ENCODE data around the genes RBBP7 and REPS2.

DNA sequence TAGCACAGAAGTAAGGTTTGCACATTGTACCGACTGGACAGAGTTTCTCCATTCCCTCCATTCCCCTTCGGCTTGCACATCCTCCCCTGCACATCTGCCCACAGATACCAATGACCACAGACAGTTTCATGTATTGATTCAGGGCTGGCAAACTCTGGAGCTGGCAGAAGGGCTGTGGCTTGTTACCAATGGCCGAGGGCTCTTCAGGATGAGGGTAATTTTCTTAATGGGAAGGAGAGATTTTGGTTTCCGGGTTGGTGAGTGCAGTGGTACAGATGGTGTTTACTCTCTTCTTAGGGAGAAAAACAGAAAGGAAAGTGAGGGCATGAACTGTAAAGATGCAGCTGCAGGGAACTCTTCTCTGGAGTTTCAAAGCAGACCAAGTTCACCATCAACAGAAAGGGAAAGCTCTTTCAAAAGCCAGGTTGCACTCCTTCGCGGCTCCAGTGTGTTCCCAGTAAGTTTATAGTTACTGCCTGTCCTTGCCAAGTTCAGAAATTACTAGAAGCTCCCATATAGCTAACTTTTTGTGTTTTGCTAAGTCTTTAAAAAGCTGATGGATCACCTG is 2.4 kb downstream of the GRPR start:
- PRO-cap = no peak
- RAMPAGE, long total RNA, 4 experiments = no peak in any of the 4 experiments

DNA sequence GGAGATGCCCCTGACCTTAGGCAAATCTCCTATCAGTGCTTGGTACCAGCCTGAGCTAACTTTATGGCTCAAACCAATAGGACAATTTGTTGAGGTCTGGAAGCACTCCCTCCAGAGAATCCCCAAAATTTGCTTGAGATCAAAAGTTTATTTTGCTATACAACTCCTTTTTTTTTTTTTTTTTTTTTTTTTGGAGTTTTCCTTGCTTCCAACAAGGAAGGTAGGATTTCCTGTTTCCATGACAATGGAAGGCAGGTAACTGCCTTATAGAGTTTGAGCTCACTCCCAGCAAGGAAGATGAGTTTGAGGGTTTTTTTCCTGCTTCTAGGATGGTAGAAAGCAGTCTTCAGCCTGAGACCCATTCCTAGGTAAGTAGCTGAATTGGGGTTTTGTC is 73.0 kb upstream of the S100G start:
- PRO-cap = no peak
- RAMPAGE, long total RNA, 4 experiments = no peak in any of the 4 experiments

- PRO-cap = no peak
- RAMPAGE, long total RNA, 4 experiments = no peak in any of the 4 experiments
These were observed 5.1 kb downstream of the S100G start for GRCh38 chrX:16654847-16655678.

DNA sequence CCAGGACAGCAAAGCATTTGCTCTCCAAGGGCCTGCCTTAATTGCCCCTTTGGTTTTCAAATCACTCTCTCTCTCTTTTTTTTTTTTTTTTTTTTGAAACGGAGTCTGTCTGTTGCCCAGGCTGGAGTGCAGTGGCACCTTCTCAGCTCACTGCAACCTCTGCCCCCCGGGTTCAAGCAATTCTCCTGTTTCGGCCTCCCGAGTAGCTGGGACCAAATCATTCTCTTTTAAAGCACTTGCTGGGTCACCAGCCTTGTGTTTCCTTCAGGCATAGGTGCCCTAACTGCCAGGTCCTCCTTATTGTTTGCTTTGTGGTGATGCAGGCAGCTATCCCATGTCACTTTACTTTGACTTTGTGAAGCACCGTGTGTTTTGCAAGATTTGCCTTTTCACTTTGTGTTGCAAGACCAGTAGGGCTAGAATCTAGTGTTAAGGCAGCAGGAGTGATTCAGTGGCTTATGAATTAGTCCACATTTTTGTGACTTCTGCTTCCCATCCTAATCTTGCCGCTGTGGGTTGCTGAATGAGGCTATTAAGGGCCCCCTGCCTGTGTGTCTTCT is 20.1 kb downstream of the SYAP1 start:
- PRO-cap = no peak
- RAMPAGE, long total RNA, 4 experiments = no peak in any of the 4 experiments

- PRO-cap = unidirectional peak, minus-strand start at chrX:16870163; bidirectional peak, plus-strand start at chrX:16870615, minus-strand start at chrX:16870257
- RAMPAGE, long total RNA, 4 experiments = start-site peak on the minus strand in 4 of 4 experiments, at chrX:16870256-16870342 at its widest, 149 to 942 reads per replicate
These were observed at the start of gene RBBP7 for GRCh38 chrX:16869422-16870516. Gene RBBP7 (minus strand): TSS chrX:16870362.

- PRO-cap = bidirectional peak, plus-strand start at chrX:16946725, minus-strand start at chrX:16946512
- RAMPAGE, long total RNA, 4 experiments = no peak in any of the 4 experiments
These were observed at the start of gene REPS2 for GRCh38 chrX:16946281-16947299. Gene REPS2 (plus strand): TSS chrX:16946658.

DNA sequence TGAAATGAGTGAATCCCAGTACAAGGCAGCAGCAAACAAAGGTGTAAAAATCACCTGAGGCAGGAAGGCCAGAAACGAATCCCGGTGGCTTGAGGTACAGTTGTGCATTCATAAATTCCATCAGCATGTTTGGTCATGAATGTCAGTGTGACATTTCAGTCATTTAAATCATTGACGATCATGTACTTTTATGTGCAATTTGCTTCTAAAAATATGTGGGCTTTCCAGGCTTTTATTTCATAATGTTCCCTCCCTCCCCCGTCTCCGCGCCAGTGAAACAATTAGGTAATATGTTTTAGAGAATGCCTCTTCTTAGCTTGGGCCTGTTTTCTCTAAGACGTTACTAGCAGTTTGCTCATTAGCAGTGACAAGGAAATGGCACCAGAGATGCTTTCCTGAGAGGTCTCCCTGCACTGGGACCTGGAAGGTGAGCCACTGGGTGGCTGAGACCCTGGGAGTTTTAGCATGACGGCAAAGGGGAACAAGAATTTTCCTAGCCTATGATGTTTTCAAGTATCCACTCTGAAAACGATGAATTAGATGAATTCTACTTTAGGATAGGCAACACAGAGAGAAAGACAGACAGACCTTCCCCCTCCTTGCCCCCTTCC is 39.4 kb downstream of the NHS start:
- PRO-cap = no peak
- RAMPAGE, long total RNA, 4 experiments = no peak in any of the 4 experiments

DNA sequence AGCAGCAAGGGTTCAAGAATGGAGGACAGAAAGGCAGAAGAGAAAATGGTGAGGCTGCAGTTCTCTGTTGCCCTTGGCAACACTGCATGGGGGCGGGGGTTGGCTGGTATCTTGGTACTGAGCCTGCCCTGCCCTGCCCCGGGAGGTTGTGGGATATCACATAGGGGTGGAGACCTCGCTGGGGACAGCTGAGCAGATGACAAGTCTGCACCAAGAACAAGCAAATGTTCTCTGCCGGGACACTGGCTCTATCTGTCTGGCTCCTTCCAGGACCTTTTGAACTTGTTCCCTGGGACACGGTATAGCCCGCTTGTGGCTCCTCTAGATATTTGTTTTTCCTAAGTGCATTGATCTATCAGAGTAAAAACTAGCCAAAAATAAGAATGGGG is 39.9 kb downstream of the NHS start:
- PRO-cap = no peak
- RAMPAGE, long total RNA, 4 experiments = no peak in any of the 4 experiments

DNA sequence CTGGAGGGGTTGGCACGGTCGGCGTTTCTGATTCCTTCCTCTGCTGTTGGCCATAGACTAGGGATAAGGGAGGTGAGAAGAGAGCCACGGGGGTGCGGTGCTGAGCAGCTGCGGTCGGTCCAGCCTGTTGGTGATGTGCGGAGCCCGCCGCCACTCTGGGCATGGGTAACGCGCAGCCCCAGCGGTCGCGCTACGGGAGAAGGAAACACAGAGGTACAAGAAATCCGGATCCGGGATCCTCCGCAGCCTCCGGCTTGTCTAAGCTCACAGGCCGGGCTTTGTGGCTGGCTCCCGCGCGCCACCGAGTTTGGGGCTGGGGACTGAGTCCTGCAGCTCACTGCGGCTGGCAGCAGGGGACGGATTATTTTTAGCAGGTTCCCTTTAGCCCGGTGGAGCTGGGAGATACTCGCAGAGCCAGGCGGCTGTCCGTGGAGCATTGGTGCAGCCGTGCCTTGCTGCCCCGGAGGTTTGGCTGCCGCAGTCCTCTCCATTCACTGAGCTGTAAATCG is 82.1 kb upstream of the SCML1 start:
- PRO-cap = no peak
- RAMPAGE, long total RNA, 4 experiments = no peak in any of the 4 experiments

- PRO-cap = no peak
- RAMPAGE, long total RNA, 4 experiments = no peak in any of the 4 experiments
These were observed 3.0 kb downstream of the SCML1 start for GRCh38 chrX:17739920-17741106.

- PRO-cap = no peak
- RAMPAGE, long total RNA, 4 experiments = no peak in any of the 4 experiments
These were observed 165.0 kb upstream of the RAI2 start for GRCh38 chrX:18026014-18026629.

GRCh38 chrX:18104103-18105089 is 116.3 kb downstream of the BEND2 start:
- PRO-cap = no peak
- RAMPAGE, long total RNA, 4 experiments = no peak in any of the 4 experiments

DNA sequence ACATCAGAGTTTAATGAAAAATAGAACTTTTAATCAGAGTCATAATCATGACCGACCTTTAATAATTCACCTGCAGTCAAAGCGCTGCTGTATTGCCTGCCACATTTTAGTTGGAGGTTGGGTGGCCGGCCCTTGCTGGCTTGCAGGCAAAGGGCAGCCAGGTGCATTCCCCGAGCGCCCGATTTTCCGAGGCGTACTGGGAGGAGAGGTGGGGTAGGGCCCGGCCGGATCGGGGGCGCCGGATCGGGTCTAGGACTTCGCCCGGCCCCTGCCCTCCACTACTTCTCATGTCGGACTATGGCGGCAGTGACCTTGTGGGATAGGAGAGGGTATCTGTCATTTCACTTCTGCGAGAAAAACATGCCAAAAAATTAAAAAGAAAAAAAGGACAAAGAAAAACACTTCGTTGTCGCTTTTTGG is 2.5 kb upstream of the RS1 start:
- PRO-cap = no peak
- RAMPAGE, long total RNA, 4 experiments = no peak in any of the 4 experiments

GRCh38 chrX:18675498-18675807 is 3.5 kb upstream of the RS1 start:
- PRO-cap = no peak
- RAMPAGE, long total RNA, 4 experiments = no peak in any of the 4 experiments

GRCh38 chrX:19372068-19373073 is 28.6 kb downstream of the PDHA1 start:
- PRO-cap = no peak
- RAMPAGE, long total RNA, 4 experiments = no peak in any of the 4 experiments

DNA sequence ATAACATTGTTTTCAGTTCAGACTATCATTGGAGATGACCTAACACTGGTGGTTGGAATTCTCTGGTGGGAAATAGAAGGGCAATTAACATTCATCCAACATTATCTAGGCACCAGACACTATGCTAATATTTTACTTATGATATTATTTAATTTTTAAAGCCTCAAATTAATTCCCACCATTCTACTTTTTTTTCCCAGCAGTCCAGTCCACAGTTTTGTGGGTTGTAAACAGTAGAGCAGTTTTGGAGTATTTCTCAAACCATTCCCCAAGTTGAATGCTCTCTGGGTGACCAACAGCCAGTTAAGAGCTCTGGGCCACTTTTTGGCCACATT is 66.6 kb downstream of the MAP3K15 start:
- PRO-cap = no peak
- RAMPAGE, long total RNA, 4 experiments = no peak in any of the 4 experiments

GRCh38 chrX:19568928-19570072 is 54.0 kb upstream of the MAP3K15 start:
- PRO-cap = no peak
- RAMPAGE, long total RNA, 4 experiments = no peak in any of the 4 experiments

- PRO-cap = no peak
- RAMPAGE, long total RNA, 4 experiments = no peak in any of the 4 experiments
These were observed 60.1 kb downstream of the MAP7D2 start for GRCh38 chrX:20056612-20057079.

DNA sequence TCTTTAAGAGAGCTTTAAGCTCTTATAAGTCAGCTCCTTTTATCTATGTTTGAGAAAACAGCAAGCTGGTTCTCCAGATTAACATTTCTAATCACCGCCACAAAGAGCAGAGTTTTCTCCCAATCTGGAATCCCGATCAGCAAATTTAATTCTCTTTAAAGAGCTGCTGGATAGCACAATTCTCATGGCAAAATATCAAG is 48.8 kb downstream of the RPS6KA3 start:
- PRO-cap = no peak
- RAMPAGE, long total RNA, 4 experiments = no peak in any of the 4 experiments

GRCh38 chrX:20251101-20251476 is 15.6 kb downstream of the RPS6KA3 start:
- PRO-cap = no peak
- RAMPAGE, long total RNA, 4 experiments = no peak in any of the 4 experiments

All from suprapubic skin (tissue), 4 donors.